Testis (tissue), 5 donors: ENCODE data around the genes CHST7 and RGN.

GRCh38 chrX:42948613-42949039 lies 170.7 kb upstream of the PPP1R2C start:
- PRO-cap, 3 experiments = no peak in any of the 3 experiments
- RAMPAGE, long total RNA, 2 experiments = no peak in any of the 2 experiments
- RRBS = no CpG with 5 or more reads among the region's 4 CpGs

DNA sequence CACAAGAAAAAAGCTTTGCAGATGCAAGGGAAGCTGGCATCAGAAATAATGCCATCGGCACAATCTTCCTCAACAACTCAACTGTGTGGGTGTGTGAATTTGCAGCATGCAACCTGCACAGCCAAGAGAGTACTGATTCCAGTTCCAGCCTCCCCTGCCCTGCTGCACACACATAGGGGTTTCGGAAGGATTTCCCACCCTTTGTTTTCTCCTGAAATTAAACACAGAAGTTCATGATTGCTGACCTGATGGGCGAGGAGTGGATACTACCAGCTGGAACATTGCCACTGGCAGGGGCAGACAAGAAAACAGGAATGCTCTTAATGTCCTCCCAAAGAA lies 4.9 kb downstream of the NDP start:
- PRO-cap, 3 experiments = no peak in any of the 3 experiments
- RAMPAGE, long total RNA, 2 experiments = no peak in any of the 2 experiments
- RRBS = no CpG with 5 or more reads among the region's 3 CpGs

DNA sequence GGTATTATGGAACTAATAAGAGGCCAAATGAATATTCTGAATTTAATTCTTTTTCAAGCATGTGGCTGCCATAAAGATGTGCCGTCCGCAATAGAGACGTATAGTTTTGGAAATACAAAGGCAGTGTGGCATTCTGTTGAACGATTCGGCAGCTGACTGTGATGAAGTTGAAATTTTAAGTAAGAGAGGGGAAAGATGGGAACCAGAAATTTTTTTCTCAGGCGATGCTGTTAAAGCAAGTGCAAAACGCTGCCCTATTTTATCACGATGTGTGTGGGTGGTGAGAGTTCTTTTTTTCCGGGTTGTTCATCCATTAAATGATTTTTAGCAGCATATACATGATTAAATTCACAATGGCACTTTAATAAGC lies 533 bp upstream of the NDP start:
- PRO-cap, 3 experiments = peak in 2 of 3 experiments; most common minus-strand start position 154 of the sequence (in 2)
- RAMPAGE, long total RNA, 2 experiments = no peak in any of the 2 experiments
- RRBS = no CpG with 5 or more reads among the region's 9 CpGs

GRCh38 chrX:44872042-44873111 lies 611 bp upstream of the KDM6A start:
- PRO-cap, 3 experiments = peak in 3 of 3 experiments; most common plus-strand start chrX:44872343 (in 1); most common minus-strand start chrX:44872992 (in 3)
- RAMPAGE, long total RNA, 2 experiments = no peak in any of the 2 experiments
- RRBS = 1% methylated on average over 39 of the region's 82 CpGs

- PRO-cap, 3 experiments = no peak in any of the 3 experiments
- RAMPAGE, long total RNA, 2 experiments = no peak in any of the 2 experiments
- RRBS = no CpG with 5 or more reads among the region's 30 CpGs
Observed at GRCh38 chrX:44911408-44911884, 38.5 kb downstream of the KDM6A start.

- PRO-cap, 3 experiments = no peak in any of the 3 experiments
- RAMPAGE, long total RNA, 2 experiments = no peak in any of the 2 experiments
- RRBS = no CpG with 5 or more reads among the region's 6 CpGs
Observed at GRCh38 chrX:44953805-44954108, 80.8 kb downstream of the KDM6A start.

- PRO-cap, 3 experiments = no peak in any of the 3 experiments
- RAMPAGE, long total RNA, 2 experiments = no peak in any of the 2 experiments
- RRBS = no CpG with 5 or more reads among the region's 2 CpGs
Observed at GRCh38 chrX:45289706-45290103, 89.0 kb upstream of the DIPK2B start.

GRCh38 chrX:45758111-45758826 lies 557.6 kb upstream of the DIPK2B start:
- PRO-cap, 3 experiments = no peak in any of the 3 experiments
- RAMPAGE, long total RNA, 2 experiments = no peak in any of the 2 experiments
- RRBS = no CpG with 5 or more reads among the region's 9 CpGs

DNA sequence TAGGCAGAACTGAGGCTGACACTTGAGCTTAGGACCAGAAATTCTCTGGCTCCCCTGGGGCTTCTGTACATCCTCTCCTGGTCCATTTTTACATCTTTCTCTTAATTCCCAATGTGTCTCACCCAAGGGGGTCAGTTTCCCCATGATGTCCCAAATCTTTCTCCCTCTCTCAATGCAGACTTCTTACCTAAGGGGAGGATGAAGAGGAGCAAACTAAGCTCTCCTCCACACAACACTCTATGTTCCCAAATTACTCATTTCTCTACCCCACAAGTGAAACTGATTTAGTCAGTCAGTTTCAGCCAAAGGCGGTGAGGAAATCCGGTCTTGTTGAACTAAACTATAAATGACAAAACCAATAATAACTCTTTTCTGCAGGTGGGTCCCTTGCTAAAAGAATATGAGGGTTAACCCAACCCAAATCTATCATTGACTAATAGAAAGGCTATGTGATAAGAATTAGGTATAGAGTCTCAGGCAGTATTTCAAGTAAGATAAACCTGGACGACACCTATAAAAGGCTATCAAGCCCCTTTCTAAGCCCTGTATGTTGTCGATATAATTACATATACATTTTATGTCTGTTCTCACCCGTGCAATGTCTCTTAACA lies 558.4 kb upstream of the DIPK2B start:
- PRO-cap, 3 experiments = no peak in any of the 3 experiments
- RAMPAGE, long total RNA, 2 experiments = no peak in any of the 2 experiments
- RRBS = no CpG with 5 or more reads among the region's 5 CpGs

DNA sequence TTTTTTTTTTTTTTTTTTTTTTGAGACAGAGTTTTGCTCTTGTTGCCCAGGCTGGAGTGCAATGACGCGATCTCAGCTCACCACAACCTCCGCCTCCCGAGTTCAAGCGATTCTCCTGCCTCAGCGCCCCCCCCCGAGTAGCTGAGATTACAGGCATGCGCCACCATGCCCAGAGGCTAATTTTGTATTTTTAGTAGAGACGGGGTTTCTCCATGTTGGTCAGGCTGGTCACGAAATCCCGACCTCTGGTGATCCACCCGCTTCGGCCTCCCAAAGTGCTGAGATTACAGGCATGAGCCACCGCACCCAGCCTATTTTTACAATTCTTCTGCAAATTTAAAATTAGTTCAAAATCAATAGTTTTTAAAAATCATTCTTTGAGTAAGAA lies 600.4 kb upstream of the DIPK2B start:
- PRO-cap, 3 experiments = no peak in any of the 3 experiments
- RAMPAGE, long total RNA, 2 experiments = no peak in any of the 2 experiments
- RRBS = no CpG with 5 or more reads among the region's 14 CpGs

DNA sequence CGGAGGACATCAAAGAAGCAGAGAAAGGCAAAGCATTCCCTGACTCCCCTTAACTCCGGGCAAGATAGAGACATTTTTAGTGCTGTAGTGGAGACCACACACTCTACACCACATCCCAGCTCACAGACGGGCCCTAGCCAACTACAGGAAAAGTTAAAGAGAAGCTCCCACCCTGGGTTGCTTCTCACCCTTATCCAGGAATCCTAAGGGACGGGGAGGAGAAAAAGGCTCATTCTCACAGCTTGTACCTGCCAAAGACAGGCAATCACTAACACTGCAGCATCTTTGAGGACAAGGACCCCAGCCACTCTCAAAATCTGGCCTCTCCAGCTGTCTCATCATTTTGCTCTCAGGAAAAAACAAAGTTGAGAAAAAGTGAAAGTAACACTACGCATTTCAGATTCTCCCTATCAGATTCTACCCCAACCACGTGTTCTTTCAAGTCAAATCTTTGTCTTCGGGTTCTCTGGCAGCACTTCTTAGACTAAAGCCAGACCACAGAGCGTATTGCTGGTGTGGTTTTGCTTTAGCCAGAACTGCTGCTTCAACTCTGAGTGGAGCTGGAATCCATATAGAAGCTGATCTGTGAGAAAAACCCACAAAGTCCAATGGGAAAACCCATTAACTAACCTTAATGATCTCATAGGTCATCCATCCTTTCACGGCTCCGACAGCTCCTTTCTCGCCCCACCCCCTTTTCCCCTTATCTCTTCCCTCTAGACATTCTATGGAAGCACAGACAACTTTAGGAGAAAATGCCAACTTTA lies 605.9 kb upstream of the DIPK2B start:
- PRO-cap, 3 experiments = peak in 3 of 3 experiments; most common plus-strand start position 482 of the sequence (in 3); most common minus-strand start position 345 of the sequence (in 3)
- RAMPAGE, long total RNA, 2 experiments = no peak in any of the 2 experiments
- RRBS = no CpG with 5 or more reads among the region's 11 CpGs

DNA sequence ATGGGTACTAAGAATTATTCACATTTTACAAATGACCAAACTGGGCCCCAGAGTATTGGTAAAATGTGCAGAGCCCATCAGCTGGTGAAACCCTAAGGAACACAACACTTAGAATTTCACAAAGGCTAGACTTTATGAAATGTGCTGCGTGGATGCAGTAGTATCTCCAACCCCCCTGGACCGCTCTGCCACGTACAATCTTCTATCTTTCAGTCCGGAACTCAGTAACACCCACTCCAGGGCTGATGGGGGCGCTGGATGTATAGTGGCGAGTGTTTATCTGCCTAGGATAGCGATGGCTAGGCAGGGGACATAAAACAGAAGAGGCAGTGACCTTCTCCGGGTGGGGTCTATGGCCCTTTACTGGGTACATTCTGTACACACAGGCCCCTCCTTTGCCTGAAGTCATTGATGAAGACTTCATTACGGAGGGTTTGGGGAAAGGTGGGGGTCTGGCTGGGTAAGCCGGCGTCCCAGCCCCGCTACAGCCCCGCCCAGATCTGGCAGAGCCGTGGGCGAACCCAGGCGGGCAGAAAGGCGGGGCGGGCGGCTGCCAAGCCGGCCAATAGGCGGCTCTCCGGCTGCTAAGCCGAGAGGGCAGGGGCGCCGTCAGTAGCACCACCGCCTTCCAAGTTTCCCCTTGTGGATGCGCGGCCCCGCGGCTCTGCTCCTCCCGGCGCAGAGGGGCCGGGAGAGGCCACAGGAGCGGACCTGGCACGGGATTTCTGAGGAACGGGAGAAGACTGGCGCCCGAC lies at the start of gene CHST7:
Gene CHST7 (plus strand): TSS at position 612 of the 755 bp plus-strand sequence.
- PRO-cap, 3 experiments = peak in 3 of 3 experiments; most common plus-strand start position 681 of the sequence (in 3); most common minus-strand start position 182 of the sequence (in 1)
- RAMPAGE, long total RNA, 2 experiments = no peak in any of the 2 experiments
- RRBS = under 1% methylated on average over 23 of the region's 38 CpGs

DNA sequence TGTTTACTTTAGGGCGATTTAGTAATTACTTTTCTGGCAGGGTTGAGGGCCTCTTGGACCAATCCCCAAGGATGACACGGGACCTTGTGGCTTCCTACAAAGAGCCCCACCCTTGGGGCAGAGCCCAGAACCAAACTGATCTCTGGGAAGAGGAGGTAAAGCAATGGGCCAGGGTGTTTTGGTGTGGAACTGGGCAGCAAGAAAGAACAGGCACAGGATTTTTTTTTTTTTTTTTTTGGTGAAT lies 59.8 kb downstream of the CHST7 start:
- PRO-cap, 3 experiments = no peak in any of the 3 experiments
- RAMPAGE, long total RNA, 2 experiments = no peak in any of the 2 experiments
- RRBS = no CpG with 5 or more reads among the region's 2 CpGs

DNA sequence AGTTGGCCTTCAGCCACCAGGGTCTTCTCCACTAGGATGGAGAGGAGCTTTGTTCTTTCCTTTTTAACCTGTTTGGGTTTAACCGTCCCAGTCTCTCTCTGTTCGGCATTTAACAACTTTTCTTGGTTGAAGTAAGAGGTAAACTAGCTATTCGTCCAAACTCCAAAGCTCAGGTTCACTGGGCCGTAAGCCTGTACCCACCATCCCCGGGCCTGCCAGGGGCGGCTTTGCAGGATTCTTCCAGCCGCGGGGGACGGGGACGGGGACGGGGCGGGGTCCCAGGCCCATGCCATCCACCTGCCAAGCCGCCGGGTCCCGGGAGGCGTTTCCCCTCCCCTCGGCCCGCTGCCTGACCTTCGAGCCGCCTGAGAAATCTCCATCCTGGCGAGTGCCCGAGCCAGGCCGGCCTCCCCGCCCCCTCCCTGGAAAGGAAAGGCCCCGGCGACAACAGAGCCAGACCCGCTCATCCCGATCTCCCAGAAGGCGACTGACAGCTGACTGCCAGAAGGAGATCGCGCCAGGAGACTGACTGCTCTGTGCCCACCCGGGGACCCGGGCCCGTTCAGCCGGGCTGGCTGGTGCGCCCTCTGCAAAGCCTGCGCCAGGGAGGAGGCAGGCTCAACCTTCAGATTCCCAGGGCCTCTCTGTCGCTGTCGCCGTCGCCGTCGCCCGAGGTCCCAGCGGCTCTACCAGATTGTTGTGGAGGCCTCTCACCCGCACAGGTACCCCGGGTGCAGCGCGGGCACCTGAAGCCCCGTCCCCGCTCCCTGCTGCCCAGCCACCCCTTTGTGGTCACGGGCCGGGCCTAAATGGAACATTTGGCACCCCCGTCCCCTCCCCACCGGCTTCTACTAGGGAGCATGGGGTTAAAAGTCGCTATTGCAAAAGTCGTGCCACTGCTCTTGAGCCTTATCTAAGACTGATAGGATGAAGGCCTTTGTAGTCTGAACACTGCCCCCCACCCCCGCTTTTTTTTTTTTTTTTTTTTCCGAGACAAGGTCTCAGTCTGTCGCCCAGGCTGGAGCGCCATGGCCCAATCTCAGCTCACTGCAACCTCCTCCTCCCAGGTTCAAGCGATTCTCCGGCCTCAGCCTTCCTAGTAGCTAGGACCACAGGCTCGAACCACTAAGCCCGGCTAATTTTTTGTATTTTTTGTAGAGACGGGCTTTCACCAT lies at the start of gene RGN:
Gene RGN (plus strand): TSS at position 456 of the 1,175 bp plus-strand sequence.
- PRO-cap, 3 experiments = no peak in any of the 3 experiments
- RAMPAGE, long total RNA, 2 experiments = no peak in any of the 2 experiments
- RRBS = 2% methylated on average over 23 of the region's 66 CpGs

GRCh38 chrX:47192025-47192413 lies 1.6 kb upstream of the UBA1 start:
- PRO-cap, 3 experiments = no peak in any of the 3 experiments
- RAMPAGE, long total RNA, 2 experiments = no peak in any of the 2 experiments
- RRBS = no CpG with 5 or more reads among the region's 9 CpGs

- PRO-cap, 3 experiments = no peak in any of the 3 experiments
- RAMPAGE, long total RNA, 2 experiments = no peak in any of the 2 experiments
- RRBS = no CpG with 5 or more reads among the region's 8 CpGs
Observed at GRCh38 chrX:47209396-47209857, 9.1 kb upstream of the CDK16 start.

DNA sequence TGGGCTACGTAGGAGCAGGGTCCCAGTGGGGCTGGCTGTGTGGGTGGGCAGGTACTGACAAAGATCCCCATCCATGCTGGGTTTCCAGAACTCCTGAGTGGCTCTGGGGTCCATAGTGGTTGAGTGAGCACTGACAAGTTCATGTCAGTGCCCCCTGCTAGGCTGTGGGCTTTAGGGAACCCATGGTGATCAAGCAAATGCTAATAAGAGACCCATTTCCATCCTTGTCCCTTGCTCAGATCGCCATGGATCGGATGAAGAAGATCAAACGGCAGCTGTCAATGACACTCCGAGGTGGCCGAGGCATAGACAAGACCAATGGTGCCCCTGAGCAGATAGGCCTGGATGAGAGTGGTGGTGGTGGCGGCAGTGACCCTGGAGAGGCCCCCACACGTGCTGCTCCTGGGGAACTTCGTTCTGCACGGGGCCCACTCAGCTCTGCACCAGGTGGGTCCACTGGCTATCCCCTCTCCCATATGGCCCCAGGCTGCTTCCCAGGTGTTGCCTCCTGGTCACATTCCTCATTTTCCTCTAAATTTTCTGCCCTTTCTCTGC lies 4.9 kb downstream of the CDK16 start:
- PRO-cap, 3 experiments = no peak in any of the 3 experiments
- RAMPAGE, long total RNA, 2 experiments = no peak in any of the 2 experiments
- RRBS = no CpG with 5 or more reads among the region's 10 CpGs

GRCh38 chrX:47224525-47225249 lies 6.2 kb downstream of the CDK16 start:
- PRO-cap, 3 experiments = no peak in any of the 3 experiments
- RAMPAGE, long total RNA, 2 experiments = no peak in any of the 2 experiments
- RRBS = no CpG with 5 or more reads among the region's 13 CpGs

GRCh38 chrX:47226982-47227525 lies 5.8 kb upstream of the USP11 start:
- PRO-cap, 3 experiments = no peak in any of the 3 experiments
- RAMPAGE, long total RNA, 2 experiments = no peak in any of the 2 experiments
- RRBS = no CpG with 5 or more reads among the region's 17 CpGs

DNA sequence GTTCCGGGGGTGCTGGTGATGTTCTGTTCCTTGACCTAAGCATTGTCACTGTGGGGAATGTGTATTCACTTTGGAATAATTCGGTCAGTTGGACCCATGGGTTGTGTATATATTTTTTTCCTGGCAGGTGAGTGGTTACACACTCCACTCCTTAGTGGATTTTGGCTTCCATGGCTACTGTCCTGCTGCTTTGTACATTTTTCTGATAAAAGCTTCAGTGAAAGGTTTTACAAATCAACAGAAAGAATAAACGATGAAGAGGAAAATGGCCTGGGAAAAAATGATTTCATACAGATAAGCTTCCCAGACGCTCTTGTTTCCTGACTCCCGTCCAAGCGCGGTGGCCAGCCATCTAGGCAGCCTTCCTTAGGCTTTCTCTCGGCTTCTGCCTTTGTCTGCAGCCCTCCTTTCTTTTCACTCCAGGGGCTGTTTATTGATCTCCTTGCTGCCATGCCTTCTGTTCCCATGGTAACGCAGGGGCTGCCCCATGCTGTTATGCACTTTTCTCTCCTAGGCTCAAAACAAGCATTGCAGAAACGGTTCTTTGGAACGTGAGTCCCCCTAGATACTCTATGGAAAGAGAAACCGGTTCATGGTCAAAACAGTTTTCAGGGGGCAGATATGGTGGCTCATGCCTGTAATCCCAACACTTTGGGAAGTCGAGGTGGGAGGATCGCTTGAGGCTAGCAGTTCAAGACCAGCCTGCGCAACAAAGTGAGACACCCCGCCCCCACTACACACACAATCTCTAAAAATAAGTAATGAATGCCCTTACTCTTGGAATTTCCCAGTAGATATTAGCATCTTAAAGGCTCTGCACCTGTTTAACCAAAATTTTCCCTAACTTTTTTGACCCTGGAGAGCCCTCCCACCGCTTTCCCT lies 54.1 kb upstream of the ZNF157 start:
- PRO-cap, 3 experiments = no peak in any of the 3 experiments
- RAMPAGE, long total RNA, 2 experiments = no peak in any of the 2 experiments
- RRBS = no CpG with 5 or more reads among the region's 17 CpGs